ENCODE results near the gene CRTAP.

DNA sequence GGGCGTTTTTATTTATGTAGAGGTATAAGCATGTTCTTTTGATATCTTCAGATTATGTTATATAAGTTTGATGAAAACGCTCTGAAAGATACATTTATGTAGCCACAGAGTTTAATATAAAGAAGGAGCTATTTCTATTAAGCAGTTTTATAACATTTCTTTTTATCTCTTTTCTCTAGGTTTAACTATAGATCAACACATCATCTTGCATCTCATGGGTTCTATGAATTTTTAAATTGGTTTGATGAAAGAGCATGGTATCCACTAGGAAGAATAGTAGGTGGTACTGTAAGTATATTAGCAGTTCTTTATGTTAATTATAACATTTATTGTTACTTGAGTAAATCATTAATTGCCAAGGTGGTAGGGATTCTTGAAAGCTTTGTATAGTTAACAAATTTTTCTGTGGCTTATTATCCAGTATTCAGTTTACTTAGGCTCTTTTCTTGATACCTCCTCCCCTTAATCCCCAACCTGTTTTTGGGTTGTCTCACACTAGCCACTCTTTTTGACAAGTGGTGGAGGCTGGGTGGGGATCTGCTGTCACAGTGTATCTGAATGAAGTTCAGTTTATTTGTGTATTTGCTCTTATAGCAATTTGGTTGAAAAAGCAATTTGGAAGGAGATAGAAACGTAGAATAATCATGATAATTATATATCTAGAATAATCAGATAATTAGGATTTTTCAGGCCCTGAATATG, 43.6 kb downstream of the STT3B start:
- PRO-cap, 2 experiments: no peak in any of the 2 experiments

DNA sequence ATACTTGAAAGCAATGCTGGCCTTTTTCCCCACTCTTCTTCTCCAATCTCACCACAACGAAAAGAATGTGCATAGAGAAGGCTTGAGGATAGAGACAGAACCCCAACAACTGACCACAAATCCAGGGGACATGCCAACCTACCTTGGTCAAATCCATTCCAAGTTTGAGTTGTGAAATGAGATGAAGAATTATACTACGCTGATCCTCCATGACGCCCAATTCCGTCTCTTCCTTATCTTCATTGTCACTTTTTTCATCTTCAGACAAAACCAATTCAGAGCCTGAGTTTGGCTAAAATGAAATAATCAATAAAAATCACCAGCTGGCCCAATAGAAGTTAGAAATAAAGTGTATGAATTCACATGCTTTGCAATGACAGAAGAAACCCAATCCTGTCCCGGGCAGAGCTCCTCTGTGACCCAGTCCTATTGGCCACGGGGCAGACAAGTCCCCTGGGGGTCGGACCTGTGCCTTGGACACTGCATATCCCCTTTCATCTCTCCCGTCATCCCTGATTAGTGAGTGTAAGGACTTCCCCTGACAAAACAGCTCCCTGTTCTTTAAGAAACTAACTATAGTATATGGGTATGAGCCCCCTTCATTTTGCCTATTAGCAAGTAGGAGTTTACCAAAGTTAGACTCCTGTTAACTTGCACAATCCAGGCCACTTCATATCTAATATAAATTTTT, 169.6 kb downstream of the STT3B start:
- PRO-cap, 2 experiments: no peak in any of the 2 experiments

DNA sequence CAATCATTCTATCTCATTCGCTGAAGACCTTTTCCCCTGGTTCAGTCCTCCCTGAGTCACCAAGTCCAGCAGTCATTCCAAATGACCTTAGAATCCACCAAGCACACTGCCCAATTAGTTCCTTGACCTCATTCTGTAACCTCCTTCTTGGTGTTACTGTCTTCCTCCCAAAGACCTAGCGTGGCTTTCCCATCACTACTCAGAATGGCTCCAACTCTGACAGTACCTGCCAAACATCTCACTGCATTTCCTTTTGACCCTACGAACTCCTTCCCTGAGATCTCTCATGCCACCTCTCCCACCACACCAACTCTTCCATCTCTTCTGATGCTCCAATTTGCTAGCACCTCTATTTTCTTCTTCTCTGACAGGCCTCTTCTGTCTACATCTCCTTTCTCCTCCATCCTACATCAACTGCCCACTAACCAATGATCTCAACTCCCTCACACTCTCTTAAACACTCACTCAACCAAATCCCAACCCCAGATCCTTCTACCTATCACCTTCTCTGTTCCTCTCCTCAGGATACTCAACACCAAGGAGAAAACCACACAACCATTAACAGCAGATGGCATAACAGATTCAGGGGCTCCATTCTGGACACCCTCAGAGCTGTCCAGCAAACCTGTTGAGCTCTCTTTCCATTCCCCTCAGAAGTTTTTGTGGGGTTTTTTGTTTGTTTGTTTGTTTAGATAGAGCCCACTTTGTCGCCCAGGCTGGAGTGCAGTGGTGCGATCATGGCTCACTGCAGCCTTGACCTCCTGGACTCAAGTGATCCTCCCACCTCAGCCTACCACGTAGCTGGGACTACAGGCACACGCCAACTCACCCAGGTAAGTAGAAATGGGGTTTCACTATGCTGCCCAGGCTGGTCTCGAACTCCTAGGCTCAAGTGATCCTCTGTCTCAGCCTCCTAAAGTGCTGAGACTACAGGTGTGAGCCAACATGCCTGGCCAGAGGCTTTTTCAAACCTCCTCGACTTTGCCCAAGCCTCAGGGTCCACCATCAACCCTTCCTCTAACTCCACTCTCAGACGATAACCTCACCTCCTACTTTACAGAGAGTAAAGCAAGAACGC, 42.9 kb downstream of the OSBPL10 start:
- PRO-cap, 2 experiments: no peak in any of the 2 experiments

DNA sequence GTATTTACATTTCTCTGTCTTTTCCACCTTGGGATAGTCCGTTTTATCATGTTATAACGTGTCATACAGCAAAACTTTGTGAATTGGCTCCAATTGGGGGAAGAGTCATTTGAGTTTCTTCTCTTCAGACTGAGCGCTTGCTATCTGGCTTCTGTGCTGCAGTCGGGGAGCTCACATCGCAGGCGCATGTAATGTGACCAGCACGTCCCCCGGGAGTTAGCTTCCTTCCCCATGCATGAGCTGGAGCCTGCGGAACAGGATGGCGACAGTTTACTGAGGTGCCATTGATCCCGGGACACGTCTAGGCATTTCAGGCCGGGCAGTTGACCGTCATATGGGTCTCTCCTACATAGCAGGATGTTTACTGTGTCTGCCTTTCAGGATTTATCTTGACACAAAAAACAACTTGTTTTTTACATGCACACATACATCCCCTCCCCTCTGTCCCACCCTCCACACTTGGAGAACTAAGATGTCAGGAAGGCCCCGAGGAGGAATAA, 44.8 kb downstream of the CMTM8 start:
- PRO-cap, 2 experiments: no peak in any of the 2 experiments

DNA sequence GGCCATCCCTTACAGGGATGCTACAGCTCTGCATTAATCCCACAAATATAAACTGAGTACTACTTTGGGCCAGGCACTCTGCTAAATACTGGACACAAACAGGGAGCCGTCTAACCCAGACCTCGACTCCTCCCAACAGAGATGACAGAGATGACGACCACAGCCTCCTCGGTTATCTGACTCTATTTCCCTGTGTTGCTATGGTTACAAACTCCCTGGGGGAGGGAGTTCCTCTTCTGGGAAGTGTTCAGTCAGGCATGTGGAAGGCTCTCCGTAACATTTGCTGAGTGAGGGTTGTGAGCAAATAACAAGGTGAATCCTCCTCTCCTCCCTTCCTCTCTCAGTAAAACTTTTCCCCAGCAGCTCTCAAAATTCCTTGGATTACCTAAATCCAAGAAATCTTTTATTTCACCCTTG, 6.7 kb upstream of the CMTM7 start:
- PRO-cap, 2 experiments: no peak in any of the 2 experiments

- PRO-cap, 2 experiments: peak in 2 of 2 experiments; most common minus-strand start chr3:32392761 (in 2)
Observed at GRCh38 chr3:32392671-32393372, 1.2 kb downstream of the CMTM7 start.

- PRO-cap, 2 experiments: no peak in any of the 2 experiments
Observed at GRCh38 chr3:32424782-32425237, 33.2 kb downstream of the CMTM7 start.

GRCh38 chr3:32432883-32433722, 41.5 kb downstream of the CMTM7 start:
- PRO-cap, 2 experiments: no peak in any of the 2 experiments

GRCh38 chr3:32684004-32684524, 924 bp upstream of the CNOT10 start:
- PRO-cap, 2 experiments: no peak in any of the 2 experiments

- PRO-cap, 2 experiments: no peak in any of the 2 experiments
Observed at GRCh38 chr3:32780378-32781197, 37.2 kb upstream of the TRIM71 start.

- PRO-cap, 2 experiments: no peak in any of the 2 experiments
Observed at GRCh38 chr3:32815776-32816310, 2.0 kb upstream of the TRIM71 start.

- PRO-cap, 2 experiments: no peak in any of the 2 experiments
Observed at GRCh38 chr3:32821129-32821530, 3.3 kb downstream of the TRIM71 start.

GRCh38 chr3:32869238-32870220, 51.7 kb downstream of the TRIM71 start:
- PRO-cap, 2 experiments: no peak in any of the 2 experiments

- PRO-cap, 2 experiments: no peak in any of the 2 experiments
Observed at GRCh38 chr3:32989509-32989891, 38.1 kb downstream of the CCR4 start.

GRCh38 chr3:33113648-33114313, at the start of gene CRTAP:
Gene CRTAP (plus strand): TSS chr3:33114014.
- PRO-cap, 2 experiments: peak in 2 of 2 experiments; most common plus-strand start chr3:33114062 (in 2); most common minus-strand start chr3:33113887 (in 2)

DNA sequence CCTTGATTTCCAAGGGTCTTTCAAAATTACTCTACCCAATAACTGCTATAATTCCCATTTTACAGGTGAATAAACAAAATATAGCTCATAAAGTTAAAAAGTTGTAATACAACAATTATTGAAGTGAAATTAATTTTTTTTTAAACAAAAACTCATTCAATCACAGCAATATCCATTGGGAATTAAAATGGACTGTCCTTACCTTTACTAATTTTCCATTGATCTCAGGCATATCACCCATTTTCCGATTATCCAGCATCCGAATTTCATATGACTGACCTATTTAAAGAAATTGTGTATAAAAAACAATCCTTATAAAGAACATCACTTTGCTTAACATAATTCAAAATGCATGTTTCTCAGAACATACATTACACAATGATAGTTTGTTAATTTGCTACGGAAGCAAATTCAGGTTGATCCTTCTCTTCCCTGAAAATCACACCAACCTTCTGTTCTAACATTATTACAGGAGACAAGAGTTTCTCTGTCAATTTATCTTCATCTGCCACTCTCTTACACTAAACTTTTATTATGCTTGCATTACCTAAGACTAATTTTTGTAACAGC, 23.6 kb downstream of the UBP1 start:
- PRO-cap, 2 experiments: no peak in any of the 2 experiments

DNA sequence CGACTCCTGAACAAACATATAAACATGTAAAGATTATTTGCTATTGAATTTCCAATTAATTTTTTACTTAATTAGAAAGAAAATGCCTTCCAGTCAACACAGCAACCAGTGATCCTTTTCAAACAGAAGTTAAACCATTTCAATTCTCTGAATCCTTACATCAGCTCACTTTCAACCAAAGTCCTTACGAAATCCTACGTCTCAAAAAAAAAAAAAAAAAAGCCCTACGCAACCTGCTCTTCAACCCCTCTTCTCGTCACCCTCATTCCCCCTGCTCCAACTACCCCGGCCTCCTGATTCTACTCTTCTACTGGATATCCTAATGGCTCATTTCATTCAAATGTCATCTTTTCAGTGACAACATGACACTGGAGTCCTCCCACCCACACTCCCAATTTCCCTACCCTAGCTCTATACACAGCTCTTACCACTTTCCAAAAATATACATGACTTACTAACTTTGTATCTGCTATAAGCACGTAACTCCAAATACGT, 11.6 kb downstream of the UBP1 start:
- PRO-cap, 2 experiments: no peak in any of the 2 experiments

DNA sequence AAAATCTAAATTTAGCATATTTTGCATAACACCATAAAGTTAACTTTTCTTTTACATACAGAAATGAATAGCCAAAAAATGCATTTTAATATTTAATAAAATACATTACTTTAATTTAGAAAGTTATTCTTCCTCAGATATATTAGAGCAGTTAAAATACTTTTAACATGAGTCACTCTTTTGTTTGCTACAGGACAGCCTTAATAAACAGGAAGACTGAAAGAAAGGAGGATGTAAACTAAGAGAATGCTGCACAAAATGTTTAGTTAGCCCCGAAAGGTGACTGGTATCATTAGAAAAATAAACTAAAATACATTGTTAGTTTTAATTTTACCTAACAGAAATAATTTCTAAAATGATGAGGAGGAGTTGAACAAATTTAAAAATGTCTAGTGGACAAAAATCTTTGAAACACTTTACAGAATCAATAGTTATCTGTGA, 138.1 kb upstream of the UBP1 start:
- PRO-cap, 2 experiments: no peak in any of the 2 experiments

- PRO-cap, 2 experiments: no peak in any of the 2 experiments
Observed at GRCh38 chr3:33718798-33718969, 630 bp upstream of the CLASP2 start.

GRCh38 chr3:33878300-33878808, 79.9 kb downstream of the PDCD6IP start:
- PRO-cap, 2 experiments: no peak in any of the 2 experiments